Aorta (tissue), 1 donor: ENCODE measurements around the genes SLC24A2, IFNA7 and KLHL9.

DNA sequence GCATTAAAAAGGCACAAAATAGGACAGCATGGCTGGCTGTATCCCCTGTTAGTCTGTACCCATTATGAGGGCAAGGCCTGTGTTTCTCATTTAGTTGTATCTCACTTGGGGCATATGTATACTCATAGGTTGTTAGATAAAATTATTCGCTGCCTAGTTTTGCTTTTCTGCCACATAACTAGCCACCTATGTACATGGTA, 9.4 kb downstream of the PLIN2 start:
- PRO-cap = no peak

DNA sequence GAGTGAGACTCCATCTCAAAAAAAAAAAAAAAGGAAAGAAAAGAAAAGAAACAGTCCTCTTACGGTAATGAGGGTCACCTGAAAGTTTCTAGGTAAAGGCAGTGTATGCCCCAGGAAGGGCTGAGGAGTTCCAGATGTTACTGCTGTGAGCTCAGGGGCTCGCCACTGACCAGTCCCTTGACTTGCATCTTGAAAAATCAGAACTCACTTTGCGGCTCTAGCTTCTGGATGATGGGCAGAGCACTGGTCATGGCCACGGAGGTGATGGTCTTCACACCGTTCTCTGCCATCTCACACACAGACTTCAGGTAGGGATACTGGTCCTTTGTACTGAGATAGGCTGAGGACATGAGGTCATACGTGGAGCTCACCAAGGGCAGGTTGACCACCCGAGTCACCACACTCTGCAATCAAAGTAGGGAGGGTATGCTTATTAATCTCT, 1.4 kb downstream of the PLIN2 start:
- PRO-cap = no peak

GRCh38 chr9:19160031-19160454, 32.8 kb upstream of the PLIN2 start:
- PRO-cap = no peak

- PRO-cap = no peak
Measured at GRCh38 chr9:19208511-19209031, 21.9 kb upstream of the DENND4C start.

GRCh38 chr9:19376376-19377160, 3.5 kb downstream of the RPS6 start:
- PRO-cap = no peak

DNA sequence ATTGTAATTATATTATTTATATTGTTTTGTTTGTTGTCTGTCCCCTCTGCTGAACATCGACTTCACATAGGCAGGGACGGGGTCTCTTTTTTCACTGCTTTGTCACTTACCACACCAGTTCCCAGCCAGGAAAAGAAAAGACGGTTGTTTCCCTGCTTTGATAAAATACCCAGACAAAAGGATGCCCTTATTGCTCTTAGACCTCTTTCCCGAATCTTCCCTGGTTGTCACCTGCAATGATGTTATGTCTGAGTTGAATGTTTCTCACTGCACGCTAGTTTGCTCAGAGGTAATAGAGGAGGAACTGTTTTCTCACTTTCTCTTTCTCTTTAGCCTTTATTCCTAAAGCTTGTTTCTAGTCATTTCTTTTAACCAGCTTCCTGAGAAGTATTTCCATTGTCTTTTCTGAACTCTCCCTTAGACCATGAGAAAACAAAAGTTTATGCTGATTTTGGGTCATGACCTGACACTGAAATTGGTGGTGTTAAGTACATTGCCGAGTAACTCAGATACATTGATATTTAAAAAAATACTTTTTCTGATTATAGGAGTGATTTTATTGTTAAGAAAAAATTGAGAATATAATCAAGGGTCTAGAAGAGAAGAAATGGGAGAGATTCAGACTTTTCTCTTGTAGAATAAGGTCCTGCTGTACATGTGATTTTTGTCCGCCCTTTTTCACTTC, 33.0 kb downstream of the ACER2 start:
- PRO-cap = no peak

DNA sequence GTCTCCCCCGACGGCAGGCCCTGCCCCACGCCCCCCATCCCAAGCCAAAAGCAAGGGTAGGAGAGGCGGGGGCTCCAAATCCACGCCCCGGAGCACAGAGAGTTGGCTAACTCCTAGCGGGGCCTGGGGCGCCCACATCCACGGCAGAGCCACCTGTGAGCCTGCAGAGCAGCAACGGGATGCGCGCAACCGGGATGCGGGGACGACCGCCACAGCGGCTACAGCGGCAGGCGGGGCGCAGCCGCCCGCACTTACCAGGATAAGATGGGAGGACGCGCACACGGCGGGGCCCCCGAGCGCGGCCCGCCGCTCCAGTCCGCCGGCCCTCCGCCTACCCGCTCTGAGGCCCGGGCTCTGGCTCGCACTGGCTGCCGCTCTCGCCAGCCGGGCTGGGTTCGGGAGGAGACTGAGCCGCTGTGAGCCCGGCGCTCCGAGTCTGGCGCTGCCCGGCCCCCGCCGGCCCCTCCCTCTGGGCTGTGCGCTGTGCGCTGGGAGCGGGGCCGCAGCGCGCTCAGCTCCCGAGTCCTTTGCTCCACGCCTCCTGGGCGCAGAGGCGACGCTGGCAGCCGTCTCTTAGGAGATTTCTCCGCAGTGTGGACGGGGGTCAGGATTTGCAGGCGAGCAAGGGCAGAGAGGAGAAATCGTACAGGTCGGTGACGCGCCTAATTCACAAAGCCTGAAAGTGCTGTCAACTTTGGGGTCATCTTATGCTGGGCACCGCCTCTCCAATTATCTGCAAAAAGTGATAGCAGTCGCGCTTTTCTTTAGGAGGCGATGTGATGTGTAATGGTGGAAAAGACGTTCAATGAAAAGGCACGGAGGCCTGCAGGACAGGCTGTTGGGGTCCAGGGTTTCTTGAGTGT, at the start of gene SLC24A2:
SLC24A2 (minus strand) TSS at position 408 of the 863 bp plus-strand sequence.
- PRO-cap = no peak

GRCh38 chr9:20658055-20659069, 25.7 kb upstream of the FOCAD start:
- PRO-cap = no peak

DNA sequence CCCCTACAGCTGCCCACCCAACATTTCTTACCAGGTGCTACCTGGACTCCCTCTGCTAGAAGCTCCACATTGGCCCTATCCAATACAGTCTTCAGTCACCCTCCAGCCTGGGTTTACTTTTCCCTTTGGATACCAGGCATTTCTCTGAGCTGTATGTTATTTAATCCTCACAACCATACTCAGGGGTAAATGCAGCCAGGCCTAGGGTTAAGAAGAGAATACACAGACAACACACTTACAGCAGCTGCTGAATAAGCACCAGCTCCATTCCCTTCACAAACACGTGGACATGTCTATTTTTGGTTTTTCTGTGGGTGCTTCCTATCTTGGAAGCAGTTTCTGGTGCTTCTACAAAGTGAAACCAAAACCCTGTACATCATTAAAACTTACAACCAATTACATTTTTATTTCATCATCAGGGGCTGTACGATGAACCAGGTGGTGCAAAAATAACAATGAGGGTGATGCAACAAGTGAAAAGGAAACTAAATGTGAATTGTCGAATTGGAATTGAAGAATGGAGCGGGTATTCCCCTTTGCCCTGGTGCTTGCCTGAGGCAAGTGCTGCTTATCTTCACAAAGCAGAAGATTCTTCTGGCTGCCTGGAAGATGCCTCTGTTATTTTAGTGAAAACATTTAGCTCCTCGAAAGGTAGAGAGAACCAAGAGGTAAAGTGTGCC, 18.5 kb upstream of the IFNB1 start:
- PRO-cap = no peak

GRCh38 chr9:21202071-21202440, at the start of gene IFNA7:
Gene IFNA7 (minus strand): TSS chr9:21202205.
- PRO-cap = no peak

GRCh38 chr9:21335320-21335813, at the start of gene KLHL9:
Gene KLHL9 (minus strand): TSS chr9:21335404.
- PRO-cap = bidirectional peak, plus-strand start at chr9:21335500, minus-strand start at chr9:21335386

- PRO-cap = no peak
Measured at GRCh38 chr9:21560123-21560760, 78.1 kb upstream of the IFNE start.

DNA sequence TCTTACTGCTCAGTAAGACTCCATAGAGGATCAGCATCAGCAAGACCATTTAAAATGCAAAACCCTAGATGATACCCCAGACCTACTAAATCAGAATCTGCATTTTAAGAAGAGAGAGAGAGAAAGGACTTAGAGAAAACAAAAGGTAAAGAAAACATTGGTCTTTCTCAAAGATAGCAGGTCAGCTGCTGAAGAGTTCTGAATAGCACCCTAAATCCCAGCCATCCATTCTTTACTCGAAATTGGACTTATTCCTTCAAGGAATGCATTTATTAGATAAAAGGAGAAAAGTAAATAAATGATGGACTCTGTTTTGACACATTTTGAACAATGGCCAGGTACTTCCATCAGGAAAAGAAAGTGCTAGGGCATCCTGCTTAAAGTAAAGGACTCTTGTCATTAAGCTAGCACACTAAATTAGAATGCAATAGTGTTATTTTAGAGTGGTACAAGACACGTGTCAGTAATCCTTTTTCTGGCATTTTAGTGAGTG, 82.4 kb upstream of the IFNE start:
- PRO-cap = no peak

DNA sequence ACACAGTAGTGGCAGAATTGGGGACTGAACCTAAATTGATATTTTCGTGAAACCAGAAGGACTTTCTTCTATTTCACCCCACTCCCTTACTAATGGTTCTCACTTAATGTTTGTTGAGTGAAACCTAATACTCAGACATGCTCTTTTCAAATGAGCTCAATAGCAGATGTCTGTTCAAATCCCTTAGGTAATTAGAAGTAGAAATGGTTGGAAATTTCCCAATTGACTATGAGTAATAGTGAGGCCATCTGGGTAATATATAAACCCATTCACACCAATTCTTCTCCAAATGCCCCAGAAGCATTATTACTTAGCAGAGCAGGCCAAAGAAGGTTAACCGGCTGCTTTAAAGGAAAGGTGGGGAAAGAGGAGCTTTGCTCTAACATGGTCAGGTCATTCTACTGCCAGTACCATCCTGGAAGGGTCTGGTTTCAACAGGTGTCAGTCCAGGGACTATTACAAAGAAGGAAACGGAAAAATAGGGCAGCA, 119.5 kb upstream of the MTAP start:
- PRO-cap = no peak

DNA sequence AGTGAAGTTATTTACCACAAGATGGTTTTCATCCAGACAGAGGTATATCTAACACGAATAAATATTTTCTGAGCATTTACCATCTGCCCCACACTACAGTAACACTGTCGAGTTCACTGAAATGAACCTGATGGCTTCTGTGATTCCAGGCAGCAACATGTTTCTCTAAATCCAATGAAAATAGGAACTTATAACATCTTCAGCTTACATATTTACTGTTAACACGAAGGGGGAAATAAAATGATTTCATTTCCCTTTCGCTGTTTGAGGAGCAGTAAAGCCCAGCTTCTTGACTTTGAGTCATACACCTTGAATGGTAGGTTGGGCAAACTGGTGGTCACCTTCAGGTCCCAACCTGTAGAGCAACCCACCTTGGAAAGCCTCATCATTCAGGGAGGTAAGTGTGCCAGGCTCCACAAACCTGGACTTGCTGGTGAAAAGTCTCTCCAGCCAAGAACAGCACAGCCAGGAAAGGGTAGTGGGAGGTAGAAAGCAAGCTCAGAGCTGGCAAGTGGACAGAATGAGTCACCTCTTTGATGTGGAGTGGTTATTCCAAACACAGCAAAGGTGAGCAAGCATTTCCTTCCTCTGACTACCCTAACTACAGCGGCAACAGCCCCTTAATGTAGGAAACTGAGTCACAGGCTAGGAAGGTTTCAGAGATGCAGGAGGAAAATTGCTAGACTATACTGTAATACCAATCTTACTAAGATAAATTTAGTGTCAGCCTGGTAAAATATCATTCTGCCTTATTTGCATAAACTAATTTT, 117.7 kb upstream of the MTAP start:
- PRO-cap = no peak

DNA sequence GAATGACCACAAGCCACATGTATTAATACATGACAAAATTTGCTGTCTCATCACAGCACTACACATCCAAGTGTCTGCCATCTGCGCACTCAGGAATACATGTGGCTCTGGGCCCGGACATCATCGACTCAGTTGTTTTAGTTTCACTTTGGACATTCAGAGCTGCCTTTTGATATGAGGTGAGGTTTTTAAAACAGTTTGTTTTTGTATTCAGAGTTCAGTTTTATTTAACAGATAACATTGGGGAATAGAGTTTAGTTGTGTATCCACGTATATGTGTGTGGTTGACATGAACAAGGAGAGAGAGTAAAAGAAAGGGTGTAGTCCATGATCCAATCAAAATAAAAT, 114.1 kb upstream of the MTAP start:
- PRO-cap = no peak

DNA sequence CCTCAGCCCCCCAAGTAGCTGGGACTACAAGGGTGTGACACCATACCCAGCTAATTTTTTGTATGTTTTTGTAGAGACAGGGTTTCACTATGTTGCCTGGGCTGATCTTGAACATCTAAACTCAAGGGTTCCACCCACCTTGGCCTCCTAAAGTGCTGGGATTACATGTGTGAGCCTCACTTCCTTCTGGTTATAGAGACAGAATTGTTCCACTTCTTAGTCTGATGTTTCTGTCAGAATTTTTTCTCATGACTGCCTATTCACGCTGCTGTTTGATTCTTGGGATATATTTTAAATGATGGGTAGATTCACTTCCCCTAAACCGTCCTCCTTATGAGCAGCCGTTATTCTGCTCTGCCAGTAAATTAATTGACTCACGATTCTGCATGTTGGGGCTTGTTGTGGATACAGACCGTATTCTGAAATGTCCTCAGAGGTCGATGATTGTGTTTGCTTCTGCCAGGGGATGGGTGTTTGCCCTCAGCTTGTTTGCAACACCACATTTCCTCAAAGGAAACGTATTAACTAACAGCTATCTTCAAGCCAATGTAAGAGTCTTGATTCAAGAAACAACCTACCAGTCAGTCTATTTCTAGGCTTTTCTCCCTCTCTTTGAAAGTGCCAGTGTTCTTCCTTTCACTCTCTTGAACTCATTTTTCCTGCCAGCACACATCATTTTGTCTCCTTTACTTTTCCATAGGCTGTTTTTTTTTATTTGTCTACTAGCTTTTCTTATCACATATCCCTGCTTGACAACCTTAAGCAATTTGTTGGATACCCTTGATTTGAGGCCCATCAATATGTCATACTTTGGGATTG, 31.1 kb downstream of the MTAP start:
- PRO-cap = no peak

- PRO-cap = no peak
Measured at GRCh38 chr9:21964973-21965491, 9.6 kb downstream of the CDKN2A start.

GRCh38 chr9:21994217-21994496, 14.9 kb downstream of the CDKN2B start:
- PRO-cap = no peak

DNA sequence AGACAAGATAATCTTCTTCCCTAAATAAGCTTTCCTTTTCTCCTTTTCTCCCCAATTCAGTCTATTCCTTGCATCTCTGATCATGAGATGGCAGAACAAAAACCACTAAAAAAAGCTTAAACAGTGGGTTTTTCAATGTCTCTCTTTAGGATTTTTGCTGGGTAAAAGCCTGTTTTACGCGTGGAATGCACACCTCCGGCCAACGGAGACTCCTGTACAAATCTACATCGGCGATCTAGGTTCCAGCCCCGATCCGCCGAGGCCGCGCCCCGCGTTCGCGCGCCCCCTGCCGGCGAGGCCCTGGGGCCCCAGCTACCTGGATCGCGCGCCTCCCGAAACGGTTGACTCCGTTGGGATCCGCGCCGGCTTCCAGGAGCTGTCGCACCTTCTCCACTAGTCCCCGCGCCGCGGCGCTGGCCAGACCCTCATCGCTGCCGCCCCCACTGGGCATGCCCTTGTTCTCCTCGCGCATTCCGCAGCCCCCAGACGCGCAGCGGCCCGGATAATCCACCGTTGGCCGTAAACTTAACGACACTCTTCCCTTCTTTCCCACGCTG, 545 bp downstream of the CDKN2B start:
- PRO-cap = no peak